Hair follicle dermal papilla cell (primary cell): ENCODE measurements around the gene CLSTN1.

GRCh38 chr1:8455583-8456164, 137.8 kb downstream of the SLC45A1 start:
- CAGE, long polyA plus RNA = no peak

DNA sequence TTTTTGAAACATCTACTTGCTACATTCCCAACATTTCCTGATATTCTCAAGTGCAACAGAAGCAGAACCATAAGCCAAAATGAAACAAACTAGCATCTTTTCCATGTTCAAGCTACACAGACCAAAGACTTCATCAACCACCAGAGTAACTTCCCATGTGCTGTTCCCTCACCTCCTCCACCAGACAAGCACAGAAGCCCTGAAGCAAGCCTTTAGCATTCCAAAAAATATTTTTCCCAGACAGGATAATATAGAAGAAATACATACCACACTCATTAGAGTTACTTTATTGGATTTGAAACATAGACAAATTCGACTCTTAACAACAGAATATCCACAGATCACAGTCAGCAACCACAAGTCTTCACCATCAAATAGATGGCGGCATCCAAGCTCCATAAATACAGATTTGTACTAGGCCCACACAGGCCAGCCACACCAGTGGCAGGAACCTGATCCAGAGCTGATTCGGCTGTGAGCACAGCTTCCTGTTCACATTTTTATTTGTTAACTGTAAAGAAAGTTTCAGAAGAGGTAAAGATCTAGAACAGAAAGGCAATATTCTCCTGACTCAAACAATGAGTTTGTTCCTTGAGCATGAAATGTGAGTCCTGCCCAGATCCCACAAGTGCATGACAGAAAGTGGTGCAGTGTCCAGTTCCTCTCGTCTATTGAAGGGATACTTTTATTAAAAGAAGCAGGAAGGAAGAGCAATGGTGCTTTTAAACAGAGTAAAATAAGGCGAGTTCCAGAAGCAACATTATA, 205.7 kb downstream of the SLC45A1 start:
- CAGE, long polyA plus RNA = no peak

- CAGE, long polyA plus RNA = no peak
Observed at GRCh38 chr1:8663032-8663799, 154.2 kb downstream of the RERE start.

DNA sequence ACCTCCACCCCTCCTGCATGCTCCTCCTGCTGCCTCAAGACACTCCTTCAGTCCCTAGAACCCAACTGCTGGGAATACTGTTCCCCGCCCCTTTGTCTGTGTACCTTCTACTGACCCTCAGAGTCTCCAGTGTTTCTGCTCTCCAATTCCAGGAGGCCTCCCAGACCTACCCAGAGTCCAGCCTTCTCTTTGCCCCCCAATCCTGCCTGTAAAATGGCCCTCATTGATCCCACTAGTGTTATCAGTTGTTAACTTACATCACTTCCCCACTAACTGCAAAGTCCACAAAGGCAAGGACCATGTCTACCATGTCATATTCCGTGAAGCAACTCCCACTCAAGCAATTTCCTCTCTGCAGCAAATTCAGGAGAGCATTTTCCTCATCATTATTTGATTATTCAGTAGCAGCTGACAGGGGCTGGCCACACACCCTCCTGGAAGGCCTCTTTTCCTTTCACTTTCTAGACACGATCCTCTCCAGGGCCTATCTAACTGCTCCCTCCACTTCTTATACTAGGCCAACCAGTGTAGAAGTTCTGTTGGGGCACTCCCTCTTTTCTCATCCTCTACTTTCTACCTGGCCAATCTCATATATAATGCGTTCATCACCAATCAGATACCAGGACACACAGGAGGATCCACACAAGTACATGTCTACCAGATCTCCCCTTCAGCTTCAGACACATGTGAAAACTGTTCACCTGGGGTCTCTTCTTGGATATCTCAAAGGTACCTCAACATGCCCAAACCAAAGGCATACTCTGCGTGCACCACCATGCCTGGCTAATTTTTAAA, 153.4 kb downstream of the RERE start:
- CAGE, long polyA plus RNA = no peak

DNA sequence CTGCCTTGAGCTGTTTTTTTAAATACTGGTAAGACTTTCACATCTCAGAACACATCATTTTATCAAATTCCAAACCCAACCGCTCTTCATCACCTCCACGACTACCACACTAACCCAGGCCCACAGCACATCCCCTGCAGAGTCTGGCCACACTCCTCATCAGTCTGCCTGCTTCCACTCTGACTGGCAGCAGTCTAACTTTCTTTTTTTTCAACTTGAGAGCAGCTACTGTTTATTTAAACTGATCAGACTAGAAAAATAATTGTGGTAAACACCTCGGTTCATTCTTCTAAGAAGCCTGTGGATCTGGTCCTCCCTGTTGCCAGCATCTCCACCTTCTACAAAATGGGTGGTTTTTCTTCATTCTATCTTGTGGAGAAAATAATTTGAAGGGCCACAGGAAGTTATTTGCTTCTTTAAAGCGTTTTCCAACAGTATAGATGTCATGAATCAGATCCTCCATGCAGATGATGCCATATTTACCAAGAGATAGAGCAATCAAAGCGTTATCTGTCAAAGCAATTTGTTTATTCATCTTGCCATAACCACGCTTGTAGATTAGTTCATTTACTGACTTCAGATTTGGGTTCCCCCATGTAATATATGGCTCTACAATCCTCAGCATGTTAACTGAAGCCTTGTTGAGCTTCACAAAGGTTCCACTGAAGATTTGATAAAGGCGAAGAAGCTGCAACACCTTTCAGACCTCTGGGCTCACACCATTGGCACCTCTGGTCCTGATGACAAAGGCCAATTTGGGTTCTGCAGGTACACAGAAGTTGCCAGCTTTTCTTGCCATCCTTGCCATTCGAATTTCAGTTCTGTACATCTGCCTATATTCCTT, 31.3 kb downstream of the RERE start:
- CAGE, long polyA plus RNA = no peak

DNA sequence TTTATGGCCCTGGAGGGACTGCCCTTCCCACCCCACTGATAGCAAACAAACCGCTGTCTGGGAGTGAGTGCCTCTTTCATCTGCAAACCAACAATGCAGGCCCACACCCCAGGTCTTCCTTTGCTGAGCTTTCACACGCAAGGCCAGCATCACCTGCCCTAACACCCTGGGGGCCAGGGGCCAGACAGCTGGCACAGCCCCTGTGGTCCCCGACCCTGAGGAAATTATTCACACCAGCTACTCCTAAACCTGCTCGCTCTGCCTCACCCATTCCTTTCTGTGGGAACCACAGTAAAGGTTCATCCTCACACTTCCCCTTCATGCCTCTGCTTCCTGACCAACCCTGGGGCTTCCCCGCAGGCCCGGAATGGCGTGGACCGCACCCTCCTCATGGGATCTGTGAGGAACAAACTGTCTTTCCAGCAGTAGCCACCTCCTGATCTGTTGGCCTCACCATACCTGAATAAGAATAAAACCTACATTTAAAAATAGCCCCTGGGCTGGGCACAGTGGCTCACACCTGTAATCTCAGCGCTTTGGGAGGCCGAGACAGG, 15.3 kb downstream of the SLC2A7 start:
- CAGE, long polyA plus RNA = no peak

DNA sequence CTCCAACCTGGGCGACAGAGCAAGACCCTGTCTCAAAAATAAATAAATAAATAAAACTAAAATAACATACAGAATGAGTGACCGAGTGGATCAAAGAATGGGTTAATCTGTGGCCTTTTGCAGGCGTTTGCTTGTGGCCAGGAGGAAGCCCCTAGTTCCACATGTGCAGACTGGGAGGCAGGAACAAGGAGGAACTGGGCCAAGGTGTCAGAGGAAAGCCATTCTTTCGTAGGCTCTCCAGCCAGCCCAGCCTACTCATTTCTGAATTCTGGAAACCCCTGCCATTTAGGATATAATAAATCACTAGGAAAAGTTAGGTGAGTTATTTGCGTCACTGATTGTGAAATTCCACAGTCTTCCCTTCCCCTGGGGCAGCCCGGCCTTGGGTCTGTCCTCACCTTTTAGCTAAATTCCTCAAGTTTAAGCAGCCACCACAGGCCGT, 18.4 kb downstream of the GPR157 start:
- CAGE, long polyA plus RNA = no peak

GRCh38 chr1:9239326-9240472, 5.1 kb downstream of the H6PD start:
- CAGE, long polyA plus RNA = no peak

DNA sequence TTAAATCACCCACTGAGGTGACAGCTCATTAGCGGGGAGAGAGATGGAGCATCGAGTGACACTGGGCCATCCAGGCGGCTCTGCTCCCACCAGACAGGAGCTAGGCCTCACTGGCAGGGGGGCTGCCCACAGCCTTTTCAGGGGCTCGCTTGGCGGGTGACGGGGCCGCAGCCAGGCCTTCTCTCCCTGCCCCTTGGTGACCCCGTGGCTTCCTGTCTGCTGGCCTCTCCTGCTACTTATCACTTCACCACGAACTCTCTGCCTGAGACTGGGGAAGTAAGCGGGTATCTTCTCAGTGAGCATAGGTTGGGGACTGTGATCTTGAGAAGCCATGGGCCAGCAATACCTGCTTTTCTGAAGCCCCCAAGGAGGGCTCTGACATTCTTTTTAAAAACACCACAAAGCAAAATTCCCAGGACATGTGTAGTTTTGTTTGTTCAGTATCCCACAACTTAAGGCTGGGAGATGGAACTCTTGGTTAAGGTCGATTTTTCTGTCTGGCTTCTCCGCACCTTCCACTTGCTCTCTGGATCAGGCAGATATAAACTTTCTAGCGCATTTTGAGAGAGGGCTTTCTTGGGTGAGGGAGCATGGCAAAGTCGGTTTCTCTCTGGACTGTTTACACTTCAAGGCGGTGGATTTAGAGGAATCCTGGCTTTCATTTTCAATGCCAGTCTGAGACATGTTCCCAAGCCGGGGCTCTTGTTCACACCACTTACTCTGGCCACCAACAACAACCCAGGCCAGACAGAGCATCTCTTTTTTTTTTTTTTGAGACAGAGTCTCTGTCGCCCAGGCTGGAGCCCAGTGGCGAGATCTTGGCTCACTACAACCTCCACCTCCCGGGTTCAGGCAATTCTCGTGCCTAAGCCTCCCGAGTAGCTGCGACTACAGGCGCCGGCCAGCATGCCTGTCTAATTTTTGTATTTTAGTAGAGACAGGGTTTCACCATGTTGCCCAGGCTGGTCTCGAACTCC, 26.3 kb upstream of the SPSB1 start:
- CAGE, long polyA plus RNA = no peak

DNA sequence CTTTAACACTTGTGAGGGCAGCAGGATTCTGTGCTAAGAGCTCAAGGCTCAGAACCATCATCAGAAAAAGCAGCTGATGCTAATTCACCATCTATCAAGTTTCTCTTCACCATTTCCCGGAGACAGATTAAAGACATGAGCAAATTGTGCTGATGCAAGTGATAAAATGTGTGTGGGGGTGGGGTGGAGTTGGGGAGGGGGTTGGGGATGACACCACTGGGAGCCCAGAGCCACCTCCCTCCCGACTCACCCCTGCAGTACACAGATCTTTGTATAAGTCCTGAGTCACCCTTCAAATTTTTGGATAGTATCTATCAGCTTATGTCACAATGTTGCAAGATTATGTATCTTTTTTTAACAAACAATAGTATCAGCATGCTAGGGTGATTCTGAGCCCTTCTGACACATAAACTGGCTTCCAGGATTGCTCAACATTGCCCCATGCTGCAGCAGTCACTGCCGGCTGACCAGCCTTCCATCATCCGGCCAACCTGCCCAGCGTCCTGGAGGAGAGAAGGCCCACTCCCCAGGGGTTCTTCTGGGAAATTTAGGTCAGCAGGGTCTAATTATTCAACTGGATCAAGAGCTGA, 2.7 kb upstream of the SPSB1 start:
- CAGE, long polyA plus RNA = no peak

GRCh38 chr1:9304071-9304496, 11.4 kb downstream of the SPSB1 start:
- CAGE, long polyA plus RNA = no peak

DNA sequence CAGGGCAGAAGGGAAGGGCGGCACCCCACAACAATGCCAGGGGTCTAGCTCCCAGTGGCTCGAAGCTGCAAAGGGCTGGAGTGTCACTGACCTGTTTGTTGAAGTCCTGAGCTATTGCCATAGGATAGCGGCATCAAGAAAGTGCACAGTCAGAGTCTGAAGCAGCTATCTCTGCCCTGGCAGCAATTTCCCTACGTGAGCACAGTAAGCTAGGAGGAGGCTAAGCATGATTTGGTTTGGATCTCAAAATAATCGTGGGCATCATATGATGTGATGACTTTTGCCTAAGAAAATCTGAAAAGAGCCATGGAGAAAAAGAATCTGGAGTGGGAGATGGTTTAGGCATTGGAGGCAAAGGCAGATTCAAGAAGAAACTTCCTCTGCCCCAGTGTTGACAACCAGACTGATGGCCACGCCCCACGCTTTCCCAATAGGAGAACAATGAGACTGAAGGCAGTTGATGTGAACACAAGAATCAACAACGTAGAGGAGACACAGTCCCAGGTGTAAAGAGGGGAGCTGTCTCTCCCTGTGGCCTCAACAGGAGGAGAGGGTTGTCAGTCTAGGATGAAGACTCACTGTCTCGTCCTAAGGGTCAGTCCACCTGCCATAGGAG, 100.0 kb upstream of the SLC25A33 start:
- CAGE, long polyA plus RNA = no peak

DNA sequence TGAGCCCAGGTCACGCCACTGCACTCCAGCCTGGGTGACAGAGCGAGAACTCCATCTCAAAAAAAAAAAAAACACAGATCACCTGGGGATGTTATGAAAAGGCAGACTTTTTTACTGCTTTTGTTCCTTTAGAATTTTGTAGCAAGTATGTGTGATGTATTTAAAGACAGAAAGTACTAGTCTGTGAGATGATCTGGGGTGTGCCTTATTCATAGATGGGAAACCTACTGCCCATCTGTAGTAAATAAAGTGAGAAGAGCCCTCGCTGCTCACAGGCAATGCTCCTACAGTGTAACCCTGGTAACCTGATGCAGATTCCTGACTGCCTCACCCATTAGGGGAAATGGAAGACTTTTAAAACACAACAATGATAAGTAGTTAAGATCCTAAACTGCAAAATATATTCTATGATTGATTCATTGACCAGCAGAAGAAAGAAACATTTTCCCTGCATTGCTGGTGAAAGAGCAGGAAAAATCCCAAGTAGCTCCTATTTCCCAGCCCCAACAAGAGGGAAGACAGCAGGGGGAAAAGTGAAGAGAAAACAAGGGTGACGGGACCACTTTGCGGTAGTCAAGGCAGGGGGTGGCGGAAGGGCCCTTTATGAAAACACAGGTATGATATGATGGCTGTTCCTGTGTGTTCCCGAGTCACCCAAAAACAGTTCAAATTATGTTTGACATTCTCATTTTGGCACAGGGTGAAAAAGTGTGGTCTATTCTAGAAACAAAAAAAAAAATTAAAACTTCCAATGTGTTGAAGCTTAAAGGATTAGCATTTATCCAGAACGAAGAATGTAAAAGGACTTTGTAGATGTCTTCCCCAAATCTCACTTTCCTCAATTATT, 19.3 kb upstream of the TMEM201 start:
- CAGE, long polyA plus RNA = no peak

DNA sequence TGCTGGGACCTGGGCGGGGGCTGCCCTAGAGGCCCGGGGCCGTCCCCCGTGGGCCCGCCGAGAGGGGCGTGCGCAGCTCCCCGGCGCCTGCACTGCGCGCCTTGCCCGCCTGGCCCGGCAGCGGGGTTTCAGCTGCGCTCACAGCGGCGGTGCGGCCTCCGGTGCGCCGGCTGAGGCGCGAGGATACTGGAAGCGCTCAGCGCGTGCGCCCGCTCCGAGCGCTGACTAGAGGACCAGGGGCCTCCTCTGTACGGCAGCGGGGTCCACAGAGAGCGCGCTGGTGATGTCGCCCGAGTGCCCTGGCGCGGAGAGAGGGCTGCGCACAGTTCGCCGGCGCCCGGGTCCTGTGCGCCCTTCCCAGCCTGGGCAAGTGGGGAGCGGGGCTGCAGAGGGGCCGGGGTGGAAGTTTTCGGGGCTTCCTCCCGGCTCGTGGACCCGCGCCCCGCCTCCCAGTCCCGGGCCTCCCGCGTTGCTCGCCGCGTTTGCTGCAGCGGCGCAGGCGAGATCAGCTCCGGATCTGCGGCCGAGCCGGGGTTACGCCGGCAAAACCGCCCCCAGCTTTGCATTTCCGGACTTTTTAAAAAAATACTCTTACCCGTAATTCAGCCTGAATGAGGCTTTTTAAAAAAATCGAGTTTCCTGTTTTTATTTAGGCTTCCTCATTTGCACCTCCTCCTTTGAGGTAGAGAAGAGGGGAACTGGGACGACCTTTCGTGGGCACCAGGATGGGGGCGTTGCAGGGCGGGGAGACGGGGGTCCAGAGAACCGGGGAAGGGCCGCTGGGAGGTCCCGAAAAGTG, 666 bp downstream of the PIK3CD start:
- CAGE, long polyA plus RNA = no peak

DNA sequence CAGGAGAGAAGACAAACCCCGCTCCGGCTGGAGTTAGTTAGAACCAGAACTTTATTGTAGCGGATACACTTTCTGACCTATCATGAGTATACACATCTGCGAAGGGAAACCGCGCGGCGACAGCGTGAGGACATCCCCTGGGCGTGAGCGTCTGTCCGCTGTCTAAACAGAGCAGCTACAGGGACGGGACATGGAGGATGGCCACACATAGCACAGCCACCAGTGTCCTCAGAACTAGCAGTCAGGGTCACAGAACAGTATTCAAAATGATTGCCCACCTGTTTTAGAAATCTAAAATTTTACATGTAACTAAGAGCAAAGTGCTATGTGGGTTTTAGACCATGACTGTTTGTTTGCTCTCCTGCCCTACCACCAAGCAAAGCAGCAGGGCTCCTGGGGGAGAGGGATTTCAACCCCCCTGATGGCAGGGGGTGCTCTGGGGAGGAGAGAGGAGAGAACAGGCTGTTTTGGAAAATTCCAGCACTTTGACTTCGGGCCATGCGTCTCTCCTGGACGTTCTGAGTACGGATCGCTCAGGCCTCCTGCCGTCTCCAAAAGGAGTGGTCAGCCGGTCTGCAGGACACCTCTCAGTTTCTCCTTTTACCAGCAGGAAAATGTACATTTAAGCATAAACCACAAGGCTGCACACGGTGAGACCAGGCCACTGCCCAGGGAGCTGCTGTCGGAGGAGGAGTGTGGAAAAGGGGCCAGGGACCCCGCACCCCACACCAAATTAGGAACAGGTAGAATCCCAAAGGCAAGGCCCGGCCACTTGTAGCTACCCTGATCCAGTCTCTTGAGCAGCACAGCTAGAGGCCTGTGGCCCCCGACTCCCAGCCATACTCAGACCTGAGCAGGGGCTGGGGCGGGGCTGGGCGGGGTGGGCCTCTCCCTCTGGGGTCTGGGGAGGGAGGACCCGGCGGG, 77.7 kb downstream of the PIK3CD start:
- CAGE, long polyA plus RNA = no peak

- CAGE, long polyA plus RNA = no peak
Observed at GRCh38 chr1:9751355-9751863, 72.4 kb downstream of the CLSTN1 start.

- CAGE, long polyA plus RNA = no peak
Observed at GRCh38 chr1:9815051-9815686, 8.6 kb downstream of the CLSTN1 start.

DNA sequence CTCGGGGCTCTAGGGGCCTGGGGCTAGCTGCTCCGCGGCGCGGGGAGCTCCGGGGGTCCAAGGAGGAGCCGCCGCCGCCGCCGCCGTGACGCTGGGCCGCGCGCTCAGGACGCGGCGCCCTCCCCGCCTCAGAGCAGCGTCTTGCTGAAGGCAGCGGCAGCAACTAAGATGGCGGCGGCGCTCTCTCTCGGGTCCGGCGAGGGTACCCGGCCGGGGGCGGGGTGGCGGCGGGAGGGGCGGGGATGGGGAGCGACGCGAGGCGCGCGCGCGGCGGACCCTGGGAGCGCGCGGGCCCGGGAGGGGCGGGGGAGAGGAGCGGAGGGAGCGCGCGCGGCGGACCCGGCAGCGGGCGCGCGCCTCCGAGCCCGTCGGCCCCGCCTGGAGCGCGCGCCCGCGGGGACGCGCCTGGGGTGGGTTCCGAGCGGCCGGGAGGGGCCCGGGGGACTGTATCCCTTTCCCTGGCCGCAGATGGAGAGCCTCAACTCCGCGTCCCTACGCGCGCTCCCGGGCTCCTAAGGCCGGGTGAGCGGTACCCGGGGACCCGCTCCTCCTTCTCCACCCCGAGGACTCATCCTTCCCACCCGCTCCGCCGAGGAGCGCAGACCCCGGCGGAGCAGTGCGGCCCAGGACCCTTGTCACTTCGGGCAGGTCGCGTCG, at the start of gene CLSTN1:
Gene CLSTN1, minus strand, starts transcription at position 170 of the 657 bp plus-strand sequence.
- CAGE, long polyA plus RNA = no peak

DNA sequence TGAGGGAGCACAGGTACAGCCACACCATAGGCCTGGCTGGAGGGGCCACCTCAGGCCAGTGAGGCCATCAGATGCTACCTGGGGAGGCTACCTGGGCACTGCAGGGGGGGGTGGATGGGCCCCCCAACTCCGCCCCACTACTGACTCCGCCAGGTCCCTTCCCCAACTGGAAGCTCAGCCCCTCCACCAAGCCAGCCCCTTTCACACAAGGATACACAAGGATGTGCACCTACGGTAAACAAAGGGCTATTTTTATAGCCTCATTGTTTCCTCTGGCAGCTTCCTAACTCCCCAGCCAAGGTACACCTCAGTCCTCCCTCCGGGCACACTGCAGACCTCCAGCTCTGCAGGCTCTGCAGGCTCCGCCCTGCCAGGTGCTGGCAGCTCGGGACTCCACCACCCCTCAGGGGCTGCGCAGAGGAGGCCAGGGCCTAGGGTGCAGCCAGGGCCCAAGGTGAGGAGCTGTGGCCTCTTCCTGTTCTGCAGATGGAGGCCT, 19.7 kb upstream of the CLSTN1 start:
- CAGE, long polyA plus RNA = no peak

- CAGE, long polyA plus RNA = no peak
Observed at GRCh38 chr1:9901213-9902246, 8.5 kb downstream of the CTNNBIP1 start.